Kidney (tissue), 2 donors: Measurements from ENCODE around the genes ZNF428, KCNN4 and ZNF221.

DNA sequence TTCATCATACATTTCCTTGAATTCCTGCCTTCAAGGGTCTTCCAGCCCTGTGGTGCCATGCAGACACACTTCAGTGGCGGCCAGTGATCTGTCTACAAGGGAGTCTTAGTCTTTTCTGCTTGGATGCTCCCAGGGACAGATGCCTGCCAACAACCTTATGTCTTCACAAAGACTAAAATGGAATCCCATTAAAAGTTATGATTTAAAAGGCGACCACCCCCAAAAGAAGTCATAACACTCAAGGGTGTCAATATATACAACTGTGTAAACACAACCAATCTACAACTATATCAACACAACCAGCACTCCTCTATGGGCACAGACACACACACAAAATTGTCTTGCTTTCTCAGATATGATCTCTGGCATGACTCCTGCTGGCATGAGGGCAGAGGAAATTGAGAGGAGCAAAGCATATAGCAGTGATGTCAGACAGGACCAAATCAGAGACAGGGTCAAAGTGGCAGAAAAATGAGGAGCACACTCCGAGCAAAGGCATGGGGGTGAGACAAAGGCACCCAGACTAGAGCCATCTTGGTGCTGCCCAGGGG is 9.7 kb downstream of the IRGQ start:
- PRO-cap = no peak
- RRBS = no CpG with 5 or more reads among the region's 3 CpGs

GRCh38 chr19:43600332-43600618 is 3.9 kb downstream of the ZNF576 start:
- PRO-cap = no peak
- RRBS = no CpG with 5 or more reads among the region's 3 CpGs

- PRO-cap = bidirectional peak, plus-strand start at chr19:43619665, minus-strand start at chr19:43619585
- RRBS = 2% methylated on average over 9 of the region's 78 CpGs
Measured at GRCh38 chr19:43618644-43619766, at the start of gene ZNF428. ZNF428 (minus strand) TSS chr19:43619629.

GRCh38 chr19:43656357-43656903 is 13.5 kb downstream of the PLAUR start:
- PRO-cap = no peak
- RRBS = no CpG with 5 or more reads among the region's 6 CpGs

DNA sequence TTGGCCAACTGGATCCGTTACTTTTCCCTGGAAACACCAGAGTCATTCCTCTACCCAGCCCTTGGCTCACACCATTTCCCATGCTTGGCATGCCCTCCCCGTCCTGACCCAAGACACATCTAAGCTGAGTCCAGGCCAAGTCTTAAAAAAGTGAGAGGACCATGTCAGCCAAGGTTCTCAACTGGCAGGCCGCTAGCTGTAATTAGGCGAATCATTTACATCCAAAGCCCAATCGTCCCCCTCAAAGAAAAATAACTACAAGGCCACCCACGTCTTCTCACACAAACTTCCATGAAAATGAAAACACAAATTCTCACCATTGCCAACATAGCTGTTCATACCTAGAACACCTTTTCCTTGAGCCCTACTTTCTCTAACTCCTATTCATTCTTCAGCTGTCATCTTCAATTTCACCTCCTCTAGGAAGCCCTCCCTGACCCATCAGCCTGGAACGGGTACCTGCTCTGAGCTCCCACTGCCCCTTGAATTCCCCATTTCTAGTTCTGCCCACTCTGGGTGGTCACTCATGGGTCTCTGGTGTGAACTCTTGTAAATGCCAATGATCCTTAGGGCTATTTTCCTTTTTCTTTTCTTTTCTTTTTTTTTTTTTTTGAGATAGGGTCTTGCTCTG is 11.3 kb downstream of the PLAUR start:
- PRO-cap = no peak
- RRBS = no CpG with 5 or more reads among the region's 7 CpGs

DNA sequence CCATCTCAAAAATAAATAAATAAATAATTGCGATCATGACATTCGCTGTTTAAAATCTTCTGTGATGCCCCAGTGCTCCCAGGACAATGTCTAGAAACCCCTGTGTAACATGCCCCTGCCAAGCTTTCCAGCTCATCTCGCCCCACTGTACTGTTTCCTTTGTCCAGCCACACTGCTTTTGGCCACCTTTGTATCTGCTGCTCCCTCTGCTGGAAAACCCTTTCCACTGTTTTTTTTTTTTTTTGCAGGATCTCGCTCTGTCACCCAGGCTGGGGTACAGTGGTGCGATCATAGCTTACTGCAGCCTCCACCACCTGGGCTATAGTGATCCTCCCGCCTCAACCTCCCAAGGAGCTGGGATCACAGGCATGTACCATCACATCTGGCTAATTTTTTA is 7.5 kb downstream of the PLAUR start:
- PRO-cap = no peak
- RRBS = no CpG with 5 or more reads among the region's 6 CpGs

DNA sequence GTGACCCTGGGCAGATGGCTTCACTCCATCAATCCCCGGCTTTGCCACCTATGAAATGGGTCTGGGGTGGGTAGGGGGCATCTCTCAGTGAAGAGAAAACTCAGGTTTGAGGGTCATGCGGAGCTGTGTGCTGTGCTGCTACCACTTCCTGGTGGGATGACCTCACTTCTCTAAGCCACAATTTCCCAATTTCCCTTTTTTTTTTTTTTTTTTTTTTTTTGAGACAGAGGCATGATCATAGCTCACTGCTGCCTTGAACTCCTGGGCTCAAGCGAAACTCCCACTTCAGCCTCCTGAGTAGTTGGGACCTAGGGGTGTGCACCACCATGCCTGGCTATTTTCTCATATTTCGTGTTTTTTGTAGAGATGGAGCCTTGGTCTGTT is 4.7 kb upstream of the PLAUR start:
- PRO-cap = no peak
- RRBS = no CpG with 5 or more reads among the region's 4 CpGs

GRCh38 chr19:43744977-43745500 is 9.7 kb downstream of the SMG9 start:
- PRO-cap = no peak
- RRBS = no CpG with 5 or more reads among the region's 5 CpGs

DNA sequence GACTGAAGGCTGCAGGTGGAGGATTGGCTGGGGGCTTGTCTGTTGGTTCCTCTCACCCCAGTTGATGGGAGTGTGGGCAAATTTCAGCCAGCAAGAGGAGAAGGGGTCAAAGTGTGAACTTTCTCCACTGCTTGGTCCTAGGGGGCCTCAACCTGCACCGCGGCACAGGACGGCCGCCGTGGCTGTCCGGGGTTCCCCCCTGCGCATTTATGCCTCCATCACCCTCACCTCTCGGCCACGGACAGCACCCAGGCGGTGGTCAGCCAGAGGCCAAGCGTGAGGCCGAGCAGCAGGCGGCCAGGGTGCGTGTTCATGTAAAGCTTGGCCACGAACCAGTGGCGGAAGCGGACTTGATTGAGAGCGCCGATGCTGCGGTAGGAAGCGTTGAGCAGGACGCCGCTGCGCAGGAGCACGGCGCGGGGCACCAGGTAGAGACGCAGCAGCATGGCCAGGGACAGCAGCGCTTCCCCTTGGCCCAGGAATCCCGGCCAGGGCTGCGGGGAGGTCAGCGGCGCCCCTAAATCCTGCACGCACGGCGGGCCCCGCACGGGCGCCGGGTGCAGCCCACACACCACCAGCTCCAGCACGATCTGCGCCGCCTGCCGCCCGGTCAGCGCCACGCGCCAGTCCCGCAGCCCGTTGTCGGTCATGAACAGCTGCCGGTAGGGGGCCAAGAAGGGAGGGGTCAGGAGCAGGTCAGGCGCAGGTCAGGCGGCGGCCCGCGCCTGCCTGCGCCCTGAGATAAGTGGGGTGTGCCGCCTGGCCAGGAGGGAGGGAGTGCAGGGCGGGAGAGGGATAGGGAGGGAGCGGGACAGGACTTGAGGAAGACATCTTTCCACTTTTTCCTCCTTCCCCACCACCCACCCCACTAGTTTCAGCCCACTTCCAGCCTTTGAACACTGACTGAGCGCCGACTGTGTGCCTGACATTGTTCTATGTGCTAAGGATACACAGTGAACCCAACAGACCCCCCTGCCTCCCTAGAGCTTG is 6.5 kb downstream of the KCNN4 start:
- PRO-cap = no peak
- RRBS = 10% methylated on average over 23 of the region's 63 CpGs

DNA sequence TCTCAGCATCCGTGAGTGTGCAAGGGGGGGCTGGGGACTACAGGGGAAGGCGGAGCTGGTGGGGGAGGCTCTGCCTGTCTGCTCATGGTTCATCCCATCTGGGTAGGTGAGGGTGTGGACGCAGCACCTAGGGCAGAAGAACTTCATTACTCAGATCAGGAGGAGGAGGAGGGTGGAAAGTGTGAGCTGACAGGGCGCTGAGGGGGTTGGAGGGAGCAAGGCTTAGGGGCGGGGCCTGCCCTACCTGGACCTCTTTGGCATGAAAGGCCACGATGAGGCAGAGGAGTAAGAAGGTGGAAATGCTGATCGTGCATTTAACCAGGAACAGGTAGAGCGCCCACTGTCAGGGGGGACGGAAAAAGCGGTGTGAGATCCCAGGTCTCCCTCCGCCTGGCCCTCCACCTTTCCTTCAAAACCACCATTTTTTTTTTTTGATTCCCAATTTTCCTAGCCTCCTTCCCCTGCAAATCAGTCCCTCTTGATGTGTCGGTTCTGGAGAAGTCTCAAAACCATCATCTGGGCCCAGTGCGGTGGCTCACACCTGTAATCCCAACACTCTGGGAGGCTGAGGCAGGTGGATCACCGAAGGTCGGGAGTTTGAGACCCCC is 4.4 kb downstream of the KCNN4 start:
- PRO-cap = no peak
- RRBS = no CpG with 5 or more reads among the region's 15 CpGs

GRCh38 chr19:43780431-43781698 is at the start of gene KCNN4:
KCNN4 (minus strand) TSS chr19:43780973.
- PRO-cap = unidirectional peak, minus-strand start at chr19:43780964
- RRBS = 13% methylated on average over 4 of the region's 25 CpGs

DNA sequence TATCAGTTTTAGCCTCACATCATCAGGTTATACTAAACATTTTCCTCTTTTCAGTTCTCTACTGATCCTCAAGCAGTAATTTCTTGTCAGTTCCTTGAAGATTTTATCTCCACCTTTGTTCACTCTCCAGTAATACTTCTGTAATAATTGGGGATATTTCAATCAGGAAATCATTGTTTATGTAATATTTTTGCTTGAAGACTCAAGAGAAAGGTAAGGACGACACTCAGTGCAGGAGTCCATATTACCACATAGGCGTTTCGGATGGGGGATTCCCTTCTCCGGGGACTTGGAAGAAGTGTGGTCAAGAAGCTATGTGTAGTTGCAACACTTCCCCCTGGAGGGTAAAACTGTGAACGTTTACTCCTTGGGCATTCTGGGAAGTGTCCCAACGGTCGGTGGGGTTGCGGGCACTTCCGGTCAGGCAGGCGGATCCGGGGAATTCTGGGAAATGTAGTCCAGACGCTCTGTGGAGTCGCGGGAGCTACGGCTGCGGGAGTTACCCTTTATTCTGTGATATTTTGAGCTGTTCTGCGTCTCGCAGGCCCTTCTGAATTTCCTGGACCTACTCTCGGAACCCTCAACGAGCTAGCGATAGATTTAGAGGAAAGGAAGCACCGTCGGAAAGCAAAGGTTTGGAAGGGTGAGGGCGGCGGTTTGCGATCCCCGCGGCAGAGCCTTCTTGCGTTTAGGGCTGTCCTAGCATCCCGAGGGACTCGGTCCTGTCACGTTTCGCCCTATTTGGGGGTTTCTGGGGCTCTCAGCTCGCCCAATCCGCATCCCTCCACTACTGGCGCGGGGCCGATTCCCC is at the start of gene ZNF221:
Gene ZNF221 (plus strand): TSS at position 461 of the 811 bp plus-strand sequence.
- PRO-cap = unidirectional peak, plus-strand start at position 461 of the sequence
- RRBS = 5% methylated on average over 5 of the region's 38 CpGs

- PRO-cap = unidirectional peak, minus-strand start at chr19:44094964
- RRBS = no CpG with 5 or more reads among the region's 30 CpGs
Measured at GRCh38 chr19:44094879-44095707, 932 bp downstream of the ZNF224 start.

- PRO-cap = no peak
- RRBS = no CpG with 5 or more reads among the region's 9 CpGs
Measured at GRCh38 chr19:44106572-44107106, 6.6 kb upstream of the ZNF225 start.

DNA sequence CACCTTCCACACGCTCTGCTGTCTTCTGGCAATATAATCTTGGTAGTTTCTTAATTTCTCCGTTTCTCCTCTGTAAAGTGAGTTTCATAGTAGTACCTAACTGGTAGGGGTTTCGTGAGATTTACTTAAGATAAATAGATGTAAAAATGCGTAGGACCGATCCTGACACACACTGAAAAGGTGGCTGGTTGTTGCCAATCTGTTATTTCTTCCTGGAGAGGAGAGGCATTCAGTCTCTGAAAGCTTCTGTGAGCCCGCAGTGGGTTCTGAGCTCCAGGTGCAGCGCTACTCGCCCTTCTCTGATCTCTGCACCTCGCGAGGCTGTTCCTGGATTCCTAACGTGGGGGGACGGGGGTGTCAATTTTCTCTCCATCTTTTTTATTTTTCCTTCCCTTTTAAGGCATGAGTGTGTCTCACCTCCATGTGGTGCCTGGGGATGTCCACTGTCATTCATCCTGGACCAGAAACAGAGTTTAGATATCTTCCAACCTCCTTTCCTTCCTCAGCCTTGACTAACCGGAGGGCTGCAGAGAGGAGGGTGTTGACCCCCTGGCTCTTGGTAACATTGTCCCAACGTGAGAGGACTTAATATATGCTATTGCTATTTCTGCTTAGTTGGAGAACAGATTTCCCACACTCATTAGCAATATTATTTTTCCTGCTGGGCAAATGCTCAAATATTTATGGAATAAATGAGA is 630 bp downstream of the ZNF233 start:
- PRO-cap = no peak
- RRBS = no CpG with 5 or more reads among the region's 14 CpGs

DNA sequence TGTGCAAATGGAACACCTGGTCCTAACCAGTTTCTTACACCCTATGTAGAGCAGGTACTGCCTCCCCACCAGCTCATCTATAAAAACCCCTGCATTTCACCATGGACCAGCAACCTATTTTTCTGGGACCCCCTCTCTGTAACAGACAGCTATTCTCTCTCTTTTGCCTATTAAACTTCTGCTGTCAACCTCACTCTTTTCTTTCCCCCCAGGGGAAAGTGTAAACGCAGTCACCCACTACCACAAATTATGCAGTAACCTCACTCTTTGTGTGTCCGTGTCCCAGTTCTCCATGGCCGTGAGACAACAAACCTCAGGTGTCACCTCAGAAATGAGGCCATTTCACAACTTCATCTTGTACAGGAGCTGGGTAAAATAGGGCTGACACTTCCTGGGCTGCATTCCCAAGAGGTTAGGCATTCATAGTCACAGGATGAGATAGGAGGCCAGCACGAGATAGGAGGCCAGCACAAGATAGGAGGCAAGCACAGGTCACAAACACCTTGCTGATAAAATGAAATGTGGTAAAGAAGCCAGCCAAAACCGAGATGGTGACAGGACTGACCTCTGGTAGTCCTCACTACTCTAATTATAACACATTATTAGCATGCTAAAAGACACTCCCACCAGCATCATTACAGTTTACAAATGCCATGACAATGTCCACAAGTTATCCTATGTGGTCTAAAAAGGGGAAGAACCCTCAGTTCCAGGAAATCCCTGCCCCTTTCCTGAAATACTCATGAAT is 21.1 kb upstream of the IGSF23 start:
- PRO-cap = no peak
- RRBS = no CpG with 5 or more reads among the region's 5 CpGs

- PRO-cap = no peak
- RRBS = no CpG with 5 or more reads among the region's 8 CpGs
Measured at GRCh38 chr19:44601996-44602563, 11.3 kb upstream of the IGSF23 start.

DNA sequence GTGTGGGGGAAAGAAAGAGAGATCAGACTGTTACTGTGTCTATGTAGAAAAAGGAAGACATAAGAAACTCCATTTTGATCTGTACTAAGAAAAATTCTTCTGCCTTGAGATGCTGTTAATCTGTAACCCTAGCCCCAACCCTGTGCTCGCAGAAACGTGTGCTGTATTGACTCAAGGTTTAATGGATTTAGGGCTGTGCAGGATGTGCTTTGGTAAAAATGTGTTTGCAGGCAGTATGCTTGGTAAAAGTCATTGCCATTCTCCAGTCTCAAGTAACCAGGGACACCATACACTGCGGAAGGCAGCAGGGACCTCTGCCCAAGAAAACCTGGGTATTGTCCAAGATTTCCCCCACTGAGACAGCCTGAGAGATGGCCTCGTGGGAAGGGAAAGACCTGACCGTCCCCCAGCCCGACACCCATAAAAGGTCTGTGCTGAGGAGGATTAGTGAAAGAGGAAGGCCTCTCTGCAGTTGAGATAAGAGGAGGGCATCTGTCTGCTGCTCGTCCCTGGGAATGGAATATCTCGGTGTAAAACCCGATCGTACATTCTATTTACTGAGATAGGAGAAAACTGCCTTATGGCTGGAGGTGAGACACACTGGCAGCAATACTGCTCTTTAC is 4.5 kb upstream of the PVR start:
- PRO-cap = no peak
- RRBS = no CpG with 5 or more reads among the region's 10 CpGs

DNA sequence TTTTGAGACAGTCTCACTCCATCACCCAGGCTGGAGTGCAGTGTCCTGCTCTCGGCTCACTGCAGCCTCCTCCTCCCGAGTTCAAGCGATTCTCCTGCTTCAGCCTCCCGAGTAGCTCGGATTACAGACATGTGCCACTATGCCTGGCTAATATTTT is 900 bp downstream of the PVR start:
- PRO-cap = no peak
- RRBS = no CpG with 5 or more reads among the region's 5 CpGs

GRCh38 chr19:44725576-44726197 is 22.8 kb upstream of the BCL3 start:
- PRO-cap = no peak
- RRBS = no CpG with 5 or more reads among the region's 7 CpGs